ENCODE results near the genes HSPBP1, BRSK1, IL11, RPL28 and ZNF579.

GRCh38 chr19:55231846-55232761 lies 3.5 kb upstream of the TMEM86B start:
- RRBS = no CpG with 5 or more reads among the region's 24 CpGs

GRCh38 chr19:55245972-55246222 lies 12.9 kb downstream of the PPP6R1 start:
- RRBS = no CpG with 5 or more reads among the region's 6 CpGs

GRCh38 chr19:55261641-55262188 lies 2.9 kb upstream of the PPP6R1 start:
- RRBS = no CpG with 5 or more reads among the region's 15 CpGs

DNA sequence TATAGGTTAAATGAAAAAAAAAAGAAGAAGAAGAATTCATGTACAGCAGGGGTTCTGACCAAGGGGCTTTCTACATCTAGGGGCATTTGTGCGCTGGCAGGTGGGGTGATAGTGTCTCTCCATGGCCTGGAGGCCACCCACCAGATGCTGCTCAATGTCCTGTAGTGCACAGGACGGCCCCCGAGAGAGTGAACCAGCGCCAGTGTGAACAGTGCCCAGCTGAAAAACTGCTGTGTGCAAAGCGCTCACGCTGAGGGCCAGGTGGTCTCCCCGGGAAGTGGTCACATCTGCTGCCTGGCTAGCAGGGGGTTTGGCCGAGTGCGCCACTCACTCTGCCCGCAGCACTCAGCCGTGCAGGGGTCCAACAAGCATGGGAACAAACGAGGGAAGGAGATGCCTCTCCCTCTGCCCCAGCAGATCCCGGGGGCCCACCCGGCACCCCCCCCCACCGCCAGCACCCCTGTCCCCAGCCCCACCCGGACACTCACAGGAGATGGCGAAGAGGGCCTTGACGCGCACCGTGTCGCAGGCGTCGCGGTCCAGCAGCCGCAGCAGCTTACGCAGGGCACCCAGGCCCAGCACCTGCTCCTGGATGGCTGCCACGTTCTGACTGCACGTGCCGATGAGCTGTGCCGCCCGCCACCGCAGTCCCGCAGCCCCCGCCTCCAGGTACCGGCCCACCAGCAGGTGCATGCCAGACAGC lies 5.8 kb downstream of the HSPBP1 start:
- RRBS = 97% methylated on average over 3 of the region's 35 CpGs

GRCh38 chr19:55279755-55280882 lies at the start of gene HSPBP1:
TSS of gene HSPBP1 (minus strand) at chr19:55280110.
- RRBS = 6% methylated on average over 11 of the region's 59 CpGs

- RRBS = 2% methylated on average over 12 of the region's 35 CpGs
These were observed at the start of gene BRSK1 for GRCh38 chr19:55283576-55284303. TSS of gene BRSK1 (plus strand) at chr19:55283997.

DNA sequence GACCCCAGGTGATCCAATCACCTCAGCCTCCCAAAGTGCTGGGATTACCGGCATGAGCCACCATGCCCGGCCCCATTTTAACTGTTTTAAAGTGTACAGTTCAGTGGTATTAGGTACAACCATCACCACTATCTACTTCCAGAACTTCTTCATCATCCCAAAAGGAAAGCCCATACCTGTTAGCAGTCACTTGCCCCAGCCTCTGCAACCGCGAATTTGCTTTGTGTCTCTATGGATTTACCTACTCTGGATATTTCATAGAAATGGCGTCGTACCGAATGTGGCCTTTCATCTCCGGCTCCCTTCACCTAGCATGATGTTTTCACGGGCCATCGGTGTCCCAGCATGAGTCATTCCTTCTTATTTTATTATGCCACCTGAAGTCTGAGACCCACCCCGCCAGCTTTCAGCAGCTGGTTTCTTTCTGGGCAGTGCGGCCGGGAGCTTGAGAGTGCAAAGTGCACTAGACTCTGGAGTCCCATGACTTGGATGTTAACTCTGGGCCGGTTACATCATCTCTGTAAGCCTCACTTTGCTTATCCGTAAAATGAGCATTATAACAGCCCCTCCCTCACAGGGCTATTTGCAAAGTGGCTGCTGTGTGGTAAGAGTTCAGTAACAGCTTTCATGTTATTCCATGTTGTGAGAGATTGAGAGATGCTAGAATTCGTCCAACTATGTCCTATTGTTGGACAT lies 5.9 kb upstream of the KMT5C start:
- RRBS = no CpG with 5 or more reads among the region's 16 CpGs

- RRBS = 3% methylated on average over 4 of the region's 32 CpGs
These were observed at the start of gene IL11 for GRCh38 chr19:55370348-55370935. TSS of gene IL11 (minus strand) at chr19:55370463.

GRCh38 chr19:55385241-55386158 lies at the start of gene RPL28:
TSS of gene RPL28 (plus strand) at chr19:55385932.
- RRBS = under 1% methylated on average over 10 of the region's 75 CpGs

- RRBS = no CpG with 5 or more reads among the region's 18 CpGs
These were observed 7.2 kb downstream of the UBE2S start for GRCh38 chr19:55400056-55401151.

- RRBS = no CpG with 5 or more reads among the region's 13 CpGs
These were observed 8.6 kb downstream of the SBK2 start for GRCh38 chr19:55528322-55528783.

DNA sequence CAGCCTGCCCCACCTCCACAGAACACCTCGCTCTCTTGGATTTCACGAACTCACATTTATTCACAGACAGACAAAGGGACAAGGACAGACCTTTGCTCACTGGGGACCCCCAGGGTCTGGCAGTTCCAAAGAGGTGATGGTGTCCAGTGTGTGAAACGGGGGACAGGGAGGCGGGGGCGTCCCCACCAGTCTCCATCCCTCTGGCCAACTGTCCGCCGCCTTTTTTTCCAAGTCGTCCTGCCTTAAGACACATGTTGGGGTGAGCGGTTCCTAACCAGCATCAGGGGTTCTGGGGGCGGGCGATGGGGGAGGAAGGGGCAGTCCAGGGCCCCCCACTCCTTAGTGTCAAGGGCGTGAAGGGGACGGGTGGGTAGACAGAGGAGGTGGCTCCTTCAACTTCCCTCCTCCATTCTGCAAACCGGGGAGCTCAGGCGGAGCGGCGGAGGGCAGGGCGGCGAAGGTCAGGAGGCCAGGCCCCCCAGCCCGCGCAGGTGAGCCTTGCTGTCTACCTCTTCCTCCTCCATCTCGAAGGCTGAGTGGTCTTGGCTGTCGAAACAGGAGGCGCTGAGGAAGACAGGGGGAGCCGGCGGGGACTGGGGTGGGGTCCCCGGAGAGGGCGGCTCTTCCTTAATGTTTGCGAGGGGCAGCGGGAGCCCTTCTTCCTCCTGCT lies 3.0 kb downstream of the ZNF579 start:
- RRBS = no CpG with 5 or more reads among the region's 30 CpGs

DNA sequence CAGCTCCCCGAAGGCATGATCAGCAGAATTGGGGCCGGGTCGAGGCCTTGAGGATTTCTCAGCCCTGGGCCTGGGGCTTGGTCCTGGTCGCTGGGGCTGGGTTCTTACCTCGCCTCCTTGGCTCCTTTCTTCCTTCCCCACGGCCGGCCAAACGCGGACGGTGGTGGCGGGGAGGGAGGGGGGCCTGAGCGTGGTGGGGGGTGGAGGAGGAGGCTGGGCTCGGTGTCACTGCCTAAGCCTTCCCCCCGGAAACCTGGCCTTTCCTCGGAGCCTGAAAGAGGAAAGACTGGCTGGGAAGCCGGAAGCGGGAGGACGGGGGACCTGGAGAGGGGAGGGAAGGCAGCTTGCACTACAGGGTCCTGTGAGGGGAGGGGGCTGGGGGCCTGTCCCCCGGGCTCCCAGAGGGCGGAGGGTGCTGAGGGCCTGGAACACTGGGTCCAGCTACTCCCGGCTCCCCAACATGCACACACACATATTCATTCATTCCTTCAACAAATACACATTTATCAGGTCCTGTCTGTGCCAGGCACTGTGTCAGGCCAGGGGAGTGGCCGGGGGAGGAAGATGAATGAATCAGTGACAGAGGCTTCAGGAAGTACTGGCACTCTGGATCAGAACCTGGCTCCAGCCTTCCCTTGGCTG lies at the start of gene ZNF579:
ZNF579 (minus strand) TSS at position 162 of the 642 bp plus-strand sequence.
- RRBS = 1% methylated on average over 12 of the region's 22 CpGs

GRCh38 chr19:55638998-55639449 lies 1.8 kb upstream of the ZNF580 start:
- RRBS = no CpG with 5 or more reads among the region's 5 CpGs

DNA sequence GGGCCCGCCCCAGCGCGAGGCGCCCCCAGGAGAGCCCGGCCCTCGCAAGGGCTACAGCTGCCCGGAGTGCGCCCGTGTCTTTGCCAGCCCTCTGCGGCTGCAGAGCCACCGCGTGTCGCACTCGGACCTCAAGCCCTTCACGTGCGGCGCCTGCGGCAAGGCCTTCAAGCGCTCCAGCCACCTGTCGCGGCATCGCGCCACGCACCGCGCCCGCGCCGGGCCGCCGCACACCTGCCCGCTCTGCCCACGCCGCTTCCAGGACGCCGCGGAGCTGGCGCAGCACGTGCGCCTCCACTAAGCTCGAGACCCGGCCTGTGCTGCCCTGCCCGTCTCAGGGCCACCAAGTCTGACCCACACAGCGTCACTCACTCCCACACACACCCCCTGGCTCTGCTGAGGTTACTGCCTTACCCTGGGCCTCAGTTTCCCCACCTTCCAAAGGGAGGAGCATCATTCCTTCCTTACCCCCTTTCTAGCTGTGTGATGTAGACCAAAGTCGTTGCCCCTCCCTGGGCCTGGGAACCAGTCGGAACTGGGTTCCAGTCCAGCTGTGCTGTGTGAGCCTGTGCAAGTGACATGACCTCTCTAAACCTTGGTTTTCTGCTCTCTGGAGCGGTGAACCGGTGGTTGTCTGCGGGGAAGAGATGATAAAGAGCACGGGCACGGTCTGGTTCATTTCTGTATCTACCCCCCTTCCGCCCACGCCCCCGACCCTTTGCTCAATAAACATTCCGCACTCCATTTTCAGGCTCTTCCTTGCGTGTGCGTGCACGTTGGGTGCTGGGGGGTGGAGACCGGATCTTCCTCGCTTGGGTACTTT lies 509 bp upstream of the ZNF581 start:
- RRBS = 7% methylated on average over 16 of the region's 60 CpGs

DNA sequence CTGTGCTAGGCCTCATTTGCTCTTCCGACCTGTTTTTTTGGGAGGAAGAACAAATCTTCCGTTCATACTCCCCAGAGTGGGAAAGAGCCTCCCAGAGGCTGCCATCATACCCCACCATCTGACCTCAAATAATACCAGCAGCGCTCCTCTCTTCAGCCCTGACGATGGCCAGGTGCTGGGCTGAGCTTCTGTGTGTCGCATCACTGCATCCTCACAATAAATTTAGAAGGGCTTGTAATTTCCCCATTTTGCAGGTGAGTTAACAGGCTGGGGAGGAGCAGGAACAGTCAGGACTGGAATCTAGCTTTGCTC lies 733 bp upstream of the CCDC106 start:
- RRBS = no CpG with 5 or more reads among the region's 5 CpGs

DNA sequence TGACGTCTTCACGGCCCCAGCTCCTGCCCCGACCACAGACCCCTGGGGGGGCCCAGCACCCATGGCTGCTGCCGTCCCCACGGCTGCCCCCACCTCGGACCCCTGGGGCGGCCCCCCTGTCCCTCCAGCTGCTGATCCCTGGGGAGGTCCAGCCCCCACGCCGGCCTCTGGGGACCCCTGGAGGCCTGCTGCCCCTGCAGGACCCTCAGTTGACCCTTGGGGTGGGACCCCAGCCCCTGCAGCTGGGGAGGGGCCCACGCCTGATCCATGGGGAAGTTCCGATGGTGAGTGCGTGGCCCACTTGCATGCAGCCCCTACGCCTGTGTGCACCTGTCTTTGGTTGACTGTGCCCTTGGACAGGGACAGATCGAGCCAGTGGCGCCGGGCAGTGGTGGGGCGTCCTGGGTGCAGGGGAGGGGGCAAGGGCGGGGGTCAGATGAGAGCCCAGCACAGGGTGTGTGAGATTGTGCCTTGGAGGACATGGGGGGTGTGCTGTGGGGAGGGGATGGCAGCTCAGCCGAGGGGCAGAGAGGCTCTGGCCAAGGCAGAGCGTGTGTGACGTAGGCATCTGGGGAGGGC lies 16.8 kb downstream of the EPN1 start:
- RRBS = no CpG with 5 or more reads among the region's 21 CpGs

GRCh38 chr19:56083999-56084629 lies 37.0 kb downstream of the ZNF787 start:
- RRBS = 92% methylated on average over 2 of the region's 7 CpGs

GRCh38 chr19:56091748-56092106 lies 29.4 kb downstream of the ZNF787 start:
- RRBS = no CpG with 5 or more reads among the region's 28 CpGs

DNA sequence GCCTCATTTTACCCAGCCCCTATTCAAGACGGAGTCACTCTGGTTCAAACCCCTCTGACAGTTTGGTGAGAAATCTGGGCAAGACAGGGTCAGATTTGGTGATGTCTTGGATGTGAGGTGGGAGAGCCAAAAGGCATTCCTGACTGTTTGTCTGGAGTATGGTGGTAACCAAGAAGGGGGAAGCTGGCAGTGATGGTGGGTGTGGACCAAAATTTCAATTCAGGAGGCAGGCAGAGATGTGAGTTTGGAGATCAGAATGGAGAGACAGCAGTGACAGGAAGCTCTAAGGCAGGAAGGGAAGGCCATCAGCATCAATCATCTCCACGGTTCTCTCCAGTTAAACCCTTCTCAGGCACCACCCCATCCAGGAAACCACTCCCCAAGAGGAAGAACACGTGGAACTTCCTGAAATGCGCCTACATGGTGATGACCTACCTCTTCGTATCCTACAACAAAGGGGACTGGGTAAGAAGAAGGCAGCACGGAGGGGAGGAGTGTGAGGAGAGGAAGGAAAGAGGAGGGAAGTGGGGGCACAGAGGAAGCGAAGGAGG lies 12.9 kb downstream of the ZSCAN5A start:
- RRBS = no CpG with 5 or more reads among the region's 7 CpGs